Metastatic Pancreatic Carcinoma in the Ovary (tissue), 1 donor: Measurements from ENCODE around the genes DLX1 and RAPGEF4.

DNA sequence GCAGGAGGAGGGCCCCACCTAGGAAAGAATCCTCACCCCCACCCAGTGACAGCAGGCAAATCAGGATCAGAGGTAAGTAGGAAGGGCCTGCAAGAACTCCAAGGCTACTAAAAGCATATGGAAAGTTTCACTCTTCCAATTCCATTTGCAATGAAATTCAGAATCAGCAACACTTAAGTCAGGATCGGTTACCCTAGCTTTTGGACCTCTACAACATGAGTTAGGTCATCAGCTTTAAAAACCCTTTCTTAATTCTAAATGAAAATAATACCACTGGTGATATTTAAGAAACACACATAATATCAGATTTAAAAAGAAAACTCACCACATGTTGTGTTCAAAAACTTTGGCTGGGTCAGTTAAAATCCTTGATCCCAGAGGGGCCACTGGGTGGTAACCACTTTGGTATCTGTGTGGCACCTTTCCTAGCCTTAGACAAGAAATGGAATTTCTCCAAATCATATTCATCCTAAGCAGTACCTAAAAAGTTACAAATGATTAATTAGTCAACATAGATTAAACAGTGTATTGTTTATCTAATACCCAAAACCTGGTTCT lies 42.0 kb downstream of the METTL8 start:
- PRO-cap: no peak

DNA sequence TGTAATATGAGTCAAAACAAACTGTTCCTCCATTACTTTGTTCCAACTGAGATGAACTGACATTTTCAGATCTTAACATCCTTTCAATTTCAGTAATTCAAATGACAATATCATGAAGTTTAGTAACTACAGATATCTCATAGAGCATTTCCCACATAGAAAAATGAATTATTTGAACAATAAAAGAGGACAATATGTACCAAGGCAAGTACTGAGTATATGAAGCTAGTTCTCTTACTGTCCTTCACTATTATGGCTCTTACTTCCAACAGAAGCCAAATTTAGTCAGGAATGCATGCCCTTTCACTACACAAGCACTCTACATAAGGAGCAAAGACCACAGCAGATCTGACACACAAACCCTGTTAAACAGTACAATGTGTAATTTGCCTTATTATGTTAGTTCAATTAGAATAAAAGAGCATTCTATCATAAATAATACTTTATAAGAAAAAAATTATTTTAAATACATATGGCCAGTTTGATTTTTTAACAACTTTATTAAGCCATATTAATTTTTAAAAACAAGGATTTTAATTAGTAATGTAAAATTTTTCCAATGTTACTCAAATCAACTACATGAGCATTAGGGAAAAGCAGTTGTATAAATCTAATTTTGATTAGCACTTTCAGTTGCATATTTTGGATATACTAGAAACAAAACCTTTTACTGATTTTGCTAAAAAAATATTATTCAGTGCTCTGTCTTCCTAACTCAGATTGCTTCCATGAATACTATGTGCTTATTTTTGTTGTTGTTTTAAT lies 15.2 kb downstream of the SLC25A12 start:
- PRO-cap: no peak

- PRO-cap: no peak
Observed at GRCh38 chr2:171939277-171940005, 17.2 kb downstream of the HAT1 start.

- PRO-cap: unidirectional peak, minus-strand start at chr2:172085304; unidirectional peak, minus-strand start at chr2:172085373
Observed at GRCh38 chr2:172085190-172086039, at the start of gene DLX1. Gene DLX1 (plus strand): TSS chr2:172085507.

DNA sequence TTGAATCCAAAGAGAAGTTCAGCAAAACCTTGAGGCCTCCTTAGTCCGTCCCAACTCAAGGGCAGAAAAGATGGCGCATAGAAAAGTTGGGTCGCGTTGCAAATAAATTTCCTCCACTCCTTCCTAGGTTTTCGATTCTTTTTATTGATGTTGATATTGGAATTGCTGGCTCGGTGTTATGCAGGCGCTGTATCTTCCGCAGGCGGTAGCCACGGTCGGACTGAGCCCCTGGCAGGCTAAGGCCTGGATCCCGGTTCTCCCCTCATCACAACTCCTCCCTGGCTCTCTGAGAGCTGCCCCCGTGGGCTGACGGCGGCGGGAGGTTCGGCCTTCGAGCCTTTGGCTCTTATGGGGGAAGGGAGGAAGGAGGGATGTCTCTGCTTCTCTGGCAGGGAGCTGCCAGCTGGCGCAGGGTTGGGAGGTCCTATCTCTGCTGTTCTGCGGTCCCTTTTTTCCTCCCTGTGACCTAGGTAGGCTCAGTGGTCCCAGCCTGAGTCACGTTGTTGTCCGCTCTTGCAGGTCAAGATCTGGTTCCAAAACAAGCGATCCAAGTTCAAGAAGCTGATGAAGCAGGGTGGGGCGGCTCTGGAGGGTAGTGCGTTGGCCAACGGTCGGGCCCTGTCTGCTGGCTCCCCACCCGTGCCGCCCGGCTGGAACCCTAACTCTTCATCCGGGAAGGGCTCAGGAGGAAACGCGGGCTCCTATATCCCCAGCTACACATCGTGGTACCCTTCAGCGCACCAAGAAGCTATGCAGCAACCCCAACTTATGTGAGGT lies 2.4 kb downstream of the DLX1 start:
- PRO-cap: no peak

- PRO-cap: no peak
Observed at GRCh38 chr2:172096276-172097058, 6.2 kb downstream of the DLX2 start.

GRCh38 chr2:172234528-172235823 lies 132.3 kb upstream of the DLX2 start:
- PRO-cap: no peak

DNA sequence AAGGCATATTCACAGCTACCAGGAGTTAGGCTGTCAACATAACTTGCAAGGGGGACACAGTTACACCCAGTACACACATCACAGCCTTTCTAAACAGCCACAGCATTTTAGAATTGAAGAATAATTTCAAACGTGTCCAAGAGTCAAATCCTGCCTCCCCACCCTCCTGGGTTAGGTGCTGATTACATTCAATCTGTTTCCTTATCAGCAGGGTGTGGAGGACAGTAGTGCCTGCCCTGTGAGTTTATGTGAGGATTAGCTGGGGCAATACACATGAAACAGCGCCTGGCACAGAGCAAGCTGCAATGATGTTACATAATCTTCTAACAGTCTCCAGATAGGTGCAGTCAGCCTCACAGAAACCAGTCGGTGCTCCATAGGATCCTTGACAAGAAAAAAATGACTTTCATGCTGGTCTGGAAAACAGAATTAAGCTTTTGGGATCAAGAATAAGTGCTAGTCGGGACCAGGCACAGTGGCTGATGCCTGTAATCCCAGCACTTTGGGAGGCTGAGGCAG lies 91.7 kb upstream of the ITGA6 start:
- PRO-cap: no peak

GRCh38 chr2:172339198-172339520 lies 88.2 kb upstream of the ITGA6 start:
- PRO-cap: no peak

- PRO-cap: no peak
Observed at GRCh38 chr2:172433056-172433644, 5.8 kb downstream of the ITGA6 start.

DNA sequence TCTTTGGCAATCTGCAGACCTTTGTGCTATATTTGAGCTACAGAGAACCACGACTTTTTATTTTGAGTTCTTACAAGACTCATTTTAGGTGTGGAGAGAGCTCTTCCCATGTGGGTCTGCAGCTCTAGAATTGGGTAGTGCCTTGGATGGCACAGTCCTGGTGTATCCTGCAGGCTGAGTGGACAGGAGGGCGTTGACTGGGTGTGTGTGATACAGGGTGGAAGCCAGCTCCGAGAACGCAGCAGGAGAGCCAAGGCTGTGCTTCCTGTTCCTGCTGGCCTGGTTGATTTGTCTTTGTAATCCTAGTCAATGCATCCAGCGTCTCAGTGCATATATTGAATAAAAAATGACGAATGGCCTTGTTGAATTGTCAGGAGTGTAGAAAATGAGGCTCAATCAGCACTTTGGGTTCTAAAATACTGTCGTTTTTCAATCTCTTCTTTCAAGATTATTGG lies 11.6 kb downstream of the ITGA6 start:
- PRO-cap: no peak

DNA sequence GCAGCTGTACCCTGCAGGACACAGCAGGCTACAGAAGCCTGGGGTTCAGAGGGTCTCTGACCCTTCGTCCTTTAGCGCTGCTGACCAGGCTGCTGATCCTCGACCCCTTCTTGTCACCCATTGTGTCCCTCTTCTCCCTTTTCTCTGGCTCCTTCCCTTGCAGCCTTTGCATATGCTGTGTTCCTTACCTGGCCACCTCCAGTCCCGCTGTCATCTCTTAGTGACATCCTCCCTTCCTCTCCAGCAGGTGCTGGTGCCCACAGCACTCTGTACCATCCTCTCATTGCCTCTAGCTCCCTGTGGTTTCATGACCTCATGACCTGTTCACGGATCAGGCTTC lies 35.4 kb downstream of the ITGA6 start:
- PRO-cap: no peak

- PRO-cap: no peak
Observed at GRCh38 chr2:172484483-172485342, 57.3 kb downstream of the ITGA6 start.

- PRO-cap: no peak
Observed at GRCh38 chr2:172486981-172487842, 59.8 kb downstream of the ITGA6 start.

GRCh38 chr2:172490754-172491542 lies 63.6 kb downstream of the ITGA6 start:
- PRO-cap: no peak

GRCh38 chr2:172596480-172597389 lies 40.8 kb downstream of the PDK1 start:
- PRO-cap: no peak

- PRO-cap: bidirectional peak, plus-strand start at chr2:172735930, minus-strand start at chr2:172735724
Observed at GRCh38 chr2:172735145-172736235, at the start of gene RAPGEF4. Gene RAPGEF4 (plus strand): TSS chr2:172735845.

DNA sequence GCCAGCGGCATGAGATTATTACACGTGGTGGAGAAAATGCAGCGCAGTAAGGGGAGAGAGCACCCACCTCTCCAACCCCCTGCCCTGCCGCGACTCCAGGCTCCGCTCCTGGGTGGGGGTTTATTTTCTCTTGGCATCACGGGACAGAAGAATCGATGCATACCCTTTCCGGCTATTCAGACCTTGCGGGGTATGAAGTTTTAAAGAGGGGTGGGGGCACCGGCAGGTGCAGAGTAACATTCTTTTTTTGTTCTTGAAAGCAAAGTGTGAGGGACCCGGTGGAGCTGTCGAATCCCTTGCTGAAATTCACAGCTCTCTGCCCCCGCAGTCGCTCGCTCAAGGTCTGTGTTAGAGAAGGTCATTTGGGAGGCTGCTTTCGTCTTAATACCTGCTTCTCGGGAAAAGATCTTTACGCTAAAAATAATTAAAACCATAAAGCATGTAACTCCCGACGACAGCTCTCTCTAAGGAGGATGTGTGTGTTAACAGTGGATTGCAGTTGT lies 642 bp downstream of the RAPGEF4 start:
- PRO-cap: no peak

DNA sequence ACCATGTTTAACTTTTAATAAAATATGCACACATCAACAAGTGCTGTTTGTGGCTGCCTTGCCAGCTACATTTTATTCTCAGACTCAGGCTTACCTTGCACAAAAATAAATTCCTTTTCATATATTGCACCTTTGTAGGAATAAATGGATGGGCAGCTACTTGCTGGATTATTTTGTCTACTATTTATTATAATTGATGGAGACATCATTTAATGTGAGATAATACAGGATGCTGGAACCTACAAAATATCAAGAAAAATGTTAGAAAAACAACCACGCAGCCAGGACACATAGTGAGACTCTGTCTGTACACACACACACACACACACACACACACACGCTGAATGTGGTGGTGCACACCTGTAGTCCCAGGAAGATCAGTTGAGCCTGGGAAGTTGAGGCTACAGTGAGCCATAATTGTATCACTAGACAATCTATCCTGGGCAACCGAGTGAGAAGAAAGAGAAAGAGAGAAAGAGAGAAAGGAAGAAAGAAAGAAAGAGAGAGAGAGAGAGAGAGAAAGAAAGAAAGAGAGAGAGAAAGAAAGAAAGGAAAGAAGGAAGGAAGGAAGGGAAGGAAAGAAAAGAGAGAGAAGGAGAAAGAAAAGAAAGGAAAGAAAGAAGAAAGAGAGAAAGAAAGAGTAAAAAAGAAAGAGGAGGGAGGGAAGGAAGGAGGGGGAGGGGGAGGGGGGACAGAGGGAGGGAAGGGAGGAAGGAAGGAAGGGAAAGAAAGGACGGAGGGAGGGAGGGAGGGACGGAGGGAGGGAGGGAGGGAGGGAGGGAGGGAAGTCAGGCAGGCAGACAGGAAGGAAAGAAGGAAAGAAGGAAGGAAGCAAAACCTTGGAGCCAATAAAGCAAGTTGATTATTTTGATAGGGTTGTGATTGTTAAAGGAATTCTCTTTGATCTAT lies 150.1 kb upstream of the MAP3K20 start:
- PRO-cap: no peak

DNA sequence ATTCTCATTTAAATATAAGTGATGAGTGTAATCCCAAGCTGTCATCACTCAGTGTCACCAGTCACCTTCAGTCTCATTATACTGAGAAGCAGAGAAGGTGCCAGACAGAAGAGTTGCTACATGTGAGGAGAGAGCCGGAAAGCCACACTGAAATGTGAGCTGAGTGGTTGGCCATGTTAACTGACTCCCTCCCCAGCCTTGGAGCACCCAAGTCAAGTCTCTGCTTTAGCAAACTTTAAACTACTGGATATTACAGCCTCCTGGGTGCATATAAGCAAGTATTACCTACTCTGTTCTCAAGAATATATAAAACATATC lies 75.9 kb upstream of the MAP3K20 start:
- PRO-cap: no peak